Measurements from ENCODE around the genes SFRP4 and EPDR1.

- RRBS = no CpG with 5 or more reads among the region's 4 CpGs
Observed at GRCh38 chr7:35012092-35012694, 25.1 kb downstream of the DPY19L1 start.

GRCh38 chr7:35248610-35248946 lies 5.3 kb downstream of the TBX20 start:
- RRBS = 7% methylated on average over 5 of the region's 10 CpGs

GRCh38 chr7:35802508-35803498 lies 1.9 kb downstream of the SEPTIN7 start:
- RRBS = no CpG with 5 or more reads among the region's 4 CpGs

DNA sequence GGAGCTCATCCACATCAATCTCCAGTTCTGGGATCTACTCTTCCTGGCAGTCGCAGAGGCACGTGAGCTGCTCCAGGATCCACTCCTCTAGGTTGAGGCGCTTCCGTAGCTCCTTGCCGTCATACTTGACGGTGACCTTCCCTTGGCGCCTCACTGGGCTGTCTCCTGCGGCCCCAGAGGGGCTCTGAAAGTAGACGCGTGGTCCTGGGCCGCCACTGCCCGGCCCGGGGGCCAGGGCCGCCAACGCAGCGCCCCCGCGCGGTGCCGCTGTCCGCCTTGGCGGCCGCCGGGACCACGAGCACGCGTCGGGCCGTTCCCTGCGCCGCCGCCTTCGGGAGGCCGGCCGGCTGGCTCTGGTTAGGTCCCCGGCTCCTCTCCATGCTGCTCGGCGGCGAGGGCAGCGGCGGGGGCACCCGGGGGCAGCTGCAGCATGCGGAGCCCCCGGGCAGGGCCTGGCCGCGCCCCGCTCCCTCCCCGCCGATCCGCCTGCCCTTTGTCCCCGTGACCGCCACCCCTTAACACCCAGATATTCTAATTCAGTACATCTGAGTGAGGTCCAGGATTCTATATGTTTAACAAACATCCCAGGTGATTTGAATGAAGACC lies 170.5 kb downstream of the SEPTIN7 start:
- RRBS = 47% methylated on average over 22 of the region's 52 CpGs

GRCh38 chr7:36047943-36048307 lies 105.1 kb upstream of the EEPD1 start:
- RRBS = no CpG with 5 or more reads among the region's 5 CpGs

DNA sequence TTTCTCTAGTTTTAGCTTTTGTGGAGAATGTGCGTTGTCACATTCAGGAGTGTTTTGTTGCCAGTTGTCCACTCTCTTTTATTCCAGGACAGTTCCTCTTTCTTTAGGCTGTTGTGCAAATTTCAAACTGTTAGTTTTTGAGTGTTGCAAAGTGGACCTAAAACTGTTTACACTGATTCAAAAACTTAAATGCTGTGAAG lies 1.0 kb downstream of the ANLN start:
- RRBS = no CpG with 5 or more reads among the region's 1 CpG

DNA sequence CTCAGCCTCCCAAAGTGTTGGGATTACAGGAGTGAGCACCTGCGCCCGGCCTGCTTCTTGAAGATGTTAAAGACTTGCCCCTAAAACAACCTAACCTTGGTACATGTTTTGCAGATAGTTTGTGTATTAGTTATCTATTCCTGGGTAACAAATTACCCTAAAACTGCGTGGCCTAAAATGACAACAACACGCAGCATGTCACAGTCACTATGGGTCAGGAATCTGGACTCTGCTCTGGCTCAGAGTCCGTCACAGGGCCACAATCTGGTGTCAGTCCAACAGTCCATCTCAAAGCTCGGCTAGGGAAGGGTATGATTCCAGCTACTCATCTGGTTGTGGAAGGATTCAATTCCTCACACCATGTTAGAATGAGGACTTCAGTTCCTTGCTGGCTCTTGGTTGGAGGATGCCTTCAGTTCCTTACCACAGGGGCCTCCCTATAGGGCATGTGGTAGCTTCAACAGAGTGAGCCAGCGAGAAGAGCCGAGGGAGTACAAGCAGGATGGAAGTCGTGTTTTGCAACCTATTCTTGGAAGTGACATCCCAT lies 71.2 kb downstream of the ANLN start:
- RRBS = no CpG with 5 or more reads among the region's 9 CpGs

DNA sequence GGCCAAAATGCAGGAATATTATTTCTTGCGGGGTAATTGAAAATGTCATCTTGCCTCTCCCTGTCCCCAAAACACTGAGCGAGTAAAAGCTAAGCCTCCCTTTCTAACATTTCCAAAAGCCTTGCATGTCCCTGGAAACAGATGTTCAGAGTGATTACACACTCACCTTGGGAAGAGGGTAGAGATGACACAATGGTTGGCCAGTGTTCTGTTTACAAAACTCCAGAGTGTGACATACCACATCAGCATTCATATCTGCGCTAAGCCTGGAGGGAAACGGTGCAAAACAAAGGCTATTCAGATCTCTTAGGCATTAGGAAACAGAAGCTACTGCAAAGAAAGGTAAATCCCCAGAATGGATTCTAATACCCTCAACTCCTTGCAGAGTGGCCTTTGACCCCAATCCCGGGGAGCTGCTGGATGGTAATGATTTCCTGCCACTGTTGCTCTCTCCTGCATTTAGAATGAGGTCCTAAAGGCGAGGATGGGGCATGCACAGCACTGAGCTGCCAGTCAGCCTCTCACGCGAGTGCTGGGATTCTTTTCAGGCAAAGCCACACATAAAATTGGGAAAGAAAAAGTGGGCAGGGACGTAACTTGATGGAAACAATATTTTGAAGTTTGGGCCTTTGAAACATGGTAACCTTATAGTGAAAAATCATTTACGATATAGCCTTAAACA lies 65.2 kb downstream of the AOAH start:
- RRBS = no CpG with 5 or more reads among the region's 10 CpGs

GRCh38 chr7:36890648-36891262 lies 166.5 kb upstream of the AOAH start:
- RRBS = no CpG with 5 or more reads among the region's 1 CpG

DNA sequence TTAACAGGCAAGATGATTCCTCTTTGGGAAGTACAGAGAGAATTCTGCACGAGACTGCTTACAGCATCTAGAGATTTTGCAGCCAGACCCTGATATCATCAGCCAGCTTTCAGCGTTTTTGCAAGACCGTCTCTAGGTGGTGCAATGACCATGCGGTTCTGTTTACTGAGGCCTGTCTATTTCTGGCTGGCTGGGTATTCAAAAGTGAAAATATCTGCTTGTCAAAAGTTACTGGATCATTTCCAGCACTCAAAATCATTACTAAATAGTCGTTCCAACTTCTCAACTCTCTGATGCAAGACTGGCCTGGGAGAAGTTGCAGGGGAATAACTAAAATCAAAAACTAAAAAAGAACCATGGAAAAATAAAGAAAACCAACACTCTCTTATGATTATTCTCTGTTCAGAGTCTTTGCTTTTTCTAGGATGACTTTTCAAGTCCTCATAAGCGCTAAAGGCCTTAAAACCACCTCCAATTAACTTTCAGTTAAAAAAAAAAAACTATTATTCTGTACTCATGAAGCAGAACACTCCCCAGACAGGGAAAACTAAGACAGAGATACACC lies 240.1 kb downstream of the ELMO1 start:
- RRBS = no CpG with 5 or more reads among the region's 6 CpGs

- RRBS = no CpG with 5 or more reads among the region's 3 CpGs
Observed at GRCh38 chr7:37391932-37392153, 56.8 kb downstream of the ELMO1 start.

DNA sequence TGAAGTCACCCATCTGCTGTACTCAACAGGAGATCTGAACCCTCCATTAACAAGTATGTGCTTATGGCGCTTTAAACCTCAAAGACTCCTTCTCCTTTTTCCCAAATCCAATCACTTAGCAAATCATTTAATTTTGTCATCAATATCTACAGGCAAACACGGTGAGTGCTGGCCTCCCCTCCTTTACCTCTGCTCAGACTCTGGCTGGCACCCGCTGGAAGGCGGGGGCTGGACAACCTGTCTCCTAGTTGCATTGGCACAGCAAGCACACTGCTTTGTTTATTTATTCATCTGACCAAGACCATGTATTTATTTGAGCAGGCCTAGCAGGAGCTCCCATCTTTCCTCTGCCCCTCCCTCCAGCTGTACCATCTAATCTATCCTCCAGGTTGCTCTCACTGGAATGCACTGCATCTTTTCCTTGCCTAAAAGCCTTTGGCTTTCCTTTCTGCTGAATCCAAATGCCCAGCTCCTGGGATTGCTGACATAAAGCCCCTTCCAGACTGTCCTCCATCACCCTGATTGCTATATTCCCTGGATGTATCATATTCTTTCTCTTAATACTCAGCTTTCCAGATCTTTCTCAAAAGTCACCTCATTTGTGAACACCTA lies 9.8 kb downstream of the ELMO1 start:
- RRBS = no CpG with 5 or more reads among the region's 4 CpGs

DNA sequence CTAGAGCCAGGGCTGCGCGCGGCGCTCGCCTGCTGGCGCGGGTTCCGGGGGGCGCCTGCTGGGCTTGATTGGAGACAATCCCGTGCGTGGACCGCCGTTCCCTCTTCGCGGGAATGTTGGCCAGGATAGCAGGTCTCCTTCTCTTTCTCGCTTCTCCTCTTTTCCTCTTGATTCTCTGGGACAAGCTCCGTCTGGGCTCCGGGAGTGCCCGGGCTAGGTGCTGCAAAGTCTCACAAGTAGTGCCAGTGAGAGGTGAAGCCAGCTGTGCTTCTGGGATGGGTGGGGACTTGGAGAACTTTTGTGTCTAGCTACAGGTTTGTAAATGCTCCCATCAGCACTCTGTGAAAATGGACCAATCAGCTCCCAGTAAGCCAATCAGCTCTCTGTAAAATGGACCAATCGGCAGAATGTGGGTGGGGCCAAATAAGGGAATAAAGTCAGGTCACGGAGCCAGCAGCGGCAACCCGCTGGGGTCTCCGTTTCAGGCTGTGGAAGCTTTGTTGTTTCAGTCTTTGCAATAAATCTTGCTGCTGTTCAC lies 43.5 kb upstream of the ELMO1 start:
- RRBS = 98% methylated on average over 2 of the region's 24 CpGs

- RRBS = no CpG with 5 or more reads among the region's 7 CpGs
Observed at GRCh38 chr7:37531242-37531687, 82.6 kb upstream of the ELMO1 start.

DNA sequence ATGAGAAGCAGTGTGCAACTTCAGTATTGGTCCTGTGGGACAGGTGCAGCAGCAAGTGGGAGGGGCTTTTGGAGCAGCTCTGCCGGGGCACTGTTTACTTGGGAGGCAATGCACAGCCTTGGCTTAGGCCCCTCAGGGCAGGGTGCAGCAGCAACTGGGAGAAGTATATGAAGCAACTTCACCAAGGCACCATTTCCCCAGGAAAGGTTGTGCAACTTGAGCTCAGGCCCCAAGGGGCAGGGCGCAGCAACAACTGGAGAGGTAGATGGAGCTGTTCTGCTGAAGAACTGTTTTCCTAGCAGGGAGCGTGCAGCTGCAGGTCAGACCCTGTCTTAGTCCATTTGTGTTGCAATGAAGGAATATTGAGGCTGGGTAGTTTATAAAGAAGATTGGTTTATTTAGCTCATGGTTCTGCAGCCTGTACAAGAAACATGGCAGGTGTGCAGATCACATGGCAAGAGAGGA lies 10.7 kb downstream of the GPR141 start:
- RRBS = no CpG with 5 or more reads among the region's 3 CpGs

- RRBS = 3% methylated on average over 11 of the region's 50 CpGs
Observed at GRCh38 chr7:37916607-37917554, at the start of gene SFRP4. SFRP4 (minus strand) TSS chr7:37916817.

- RRBS = 6% methylated on average over 20 of the region's 71 CpGs
Observed at GRCh38 chr7:37920388-37921390, at the start of gene EPDR1. EPDR1 (plus strand) TSS chr7:37920640.

DNA sequence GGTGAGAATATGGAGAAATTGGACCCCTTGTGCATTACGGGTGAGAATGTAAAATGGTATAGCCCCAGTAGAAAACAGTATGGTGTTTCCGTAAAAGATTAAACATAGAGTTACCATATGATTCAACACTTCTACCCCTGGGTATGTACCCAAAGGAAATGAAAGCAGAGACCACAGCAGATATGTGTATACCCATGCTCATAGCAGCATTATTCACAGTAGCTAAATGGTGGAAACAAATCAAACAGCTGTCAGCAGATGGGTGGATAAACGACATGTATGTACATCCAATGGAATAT lies 42.4 kb downstream of the STARD3NL start:
- RRBS = no CpG with 5 or more reads among the region's 3 CpGs

DNA sequence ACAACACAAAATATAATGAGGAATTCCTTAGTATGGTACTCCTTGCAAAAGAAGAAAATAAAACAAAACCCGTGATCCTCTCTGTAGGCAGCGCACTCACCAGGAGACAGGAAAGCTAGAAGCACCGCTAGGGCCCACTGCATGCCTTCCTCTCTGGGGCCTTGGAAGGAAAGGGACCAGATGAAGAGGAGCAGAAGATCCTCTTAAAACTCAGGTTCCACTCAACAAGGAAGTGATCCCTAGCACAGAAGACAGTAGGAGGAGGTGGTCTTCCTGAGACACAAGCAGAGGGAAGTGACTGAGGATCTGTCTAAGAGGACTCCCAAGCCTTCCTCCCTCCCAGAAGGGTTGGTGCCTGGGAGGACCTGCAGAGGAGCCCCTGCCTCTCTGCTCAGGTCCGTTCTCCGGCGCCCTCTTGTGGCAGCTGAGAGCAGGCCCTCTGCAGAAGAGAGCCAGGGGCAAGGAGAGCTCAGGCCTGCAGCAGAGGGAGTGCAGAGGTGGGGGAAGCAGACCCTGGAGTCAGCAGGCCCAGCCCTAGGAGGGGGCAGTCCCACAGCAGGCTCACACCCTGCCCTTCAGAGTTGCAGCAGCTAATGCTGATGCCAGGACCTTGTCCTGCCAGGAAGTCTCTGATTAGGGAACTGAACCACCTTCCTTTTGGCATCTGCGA lies 185.3 kb downstream of the STARD3NL start:
- RRBS = no CpG with 5 or more reads among the region's 7 CpGs

DNA sequence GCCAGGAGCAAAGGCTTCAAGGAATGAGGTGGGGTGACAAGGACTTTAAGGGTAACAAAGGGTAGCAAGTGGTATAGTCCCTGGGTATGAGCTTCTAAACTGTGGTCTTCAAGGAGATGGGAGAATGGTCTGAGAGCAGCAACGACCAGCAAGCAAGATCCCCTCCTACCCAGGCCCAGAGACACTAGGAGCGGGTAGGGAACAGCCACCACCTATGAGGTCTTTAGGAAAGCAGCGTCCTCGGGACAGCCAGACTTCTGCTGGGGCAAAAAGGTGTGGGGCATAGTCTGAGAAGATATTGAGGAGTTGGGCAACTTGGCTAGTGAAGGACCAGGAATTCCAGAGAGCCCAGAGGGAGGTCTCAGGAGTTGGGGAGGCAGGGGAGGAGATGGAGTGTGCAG lies 199.8 kb upstream of the YAE1 start:
- RRBS = no CpG with 5 or more reads among the region's 4 CpGs

Measured in UCH-1 (cell line).